HL-60 (cell line): ENCODE measurements around the gene CATSPERB.

DNA sequence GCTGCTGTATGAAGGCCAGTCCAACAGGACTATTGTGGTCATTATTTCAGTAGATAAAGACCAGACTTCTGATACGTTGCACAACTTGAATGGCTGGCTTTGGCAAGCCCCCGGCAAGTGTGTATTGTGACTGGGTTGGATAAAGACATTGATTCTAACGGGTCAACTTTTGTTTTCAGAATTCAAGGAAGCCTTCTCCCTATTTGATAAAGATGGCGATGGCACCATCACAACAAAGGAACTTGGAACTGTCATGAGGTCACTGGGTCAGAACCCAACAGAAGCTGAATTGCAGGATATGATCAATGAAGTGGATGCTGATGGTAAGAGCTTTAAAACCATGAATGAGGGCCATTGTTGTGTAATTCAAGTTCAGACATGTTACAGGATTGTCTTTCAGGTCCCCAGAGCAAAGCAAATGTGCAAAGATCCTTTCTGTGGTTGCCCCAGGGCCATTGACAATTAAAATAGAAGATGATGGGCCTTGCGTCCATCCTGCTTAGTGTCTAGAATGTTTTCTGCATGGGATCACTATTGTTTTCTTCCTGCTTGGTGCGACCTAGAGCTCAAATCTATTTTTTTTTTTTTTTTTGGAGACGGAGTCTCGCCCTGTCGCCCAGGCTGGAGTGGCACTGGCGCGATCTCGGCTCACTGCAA is 4.4 kb downstream of the CALM1 start:
- RRBS: no CpG with 5 or more reads among the region's 12 CpGs

- RRBS: no CpG with 5 or more reads among the region's 2 CpGs
These were observed 75.8 kb downstream of the CALM1 start for GRCh38 chr14:90472625-90473026.

- RRBS: no CpG with 5 or more reads among the region's 40 CpGs
These were observed 125.6 kb downstream of the CALM1 start for GRCh38 chr14:90522091-90523189.

DNA sequence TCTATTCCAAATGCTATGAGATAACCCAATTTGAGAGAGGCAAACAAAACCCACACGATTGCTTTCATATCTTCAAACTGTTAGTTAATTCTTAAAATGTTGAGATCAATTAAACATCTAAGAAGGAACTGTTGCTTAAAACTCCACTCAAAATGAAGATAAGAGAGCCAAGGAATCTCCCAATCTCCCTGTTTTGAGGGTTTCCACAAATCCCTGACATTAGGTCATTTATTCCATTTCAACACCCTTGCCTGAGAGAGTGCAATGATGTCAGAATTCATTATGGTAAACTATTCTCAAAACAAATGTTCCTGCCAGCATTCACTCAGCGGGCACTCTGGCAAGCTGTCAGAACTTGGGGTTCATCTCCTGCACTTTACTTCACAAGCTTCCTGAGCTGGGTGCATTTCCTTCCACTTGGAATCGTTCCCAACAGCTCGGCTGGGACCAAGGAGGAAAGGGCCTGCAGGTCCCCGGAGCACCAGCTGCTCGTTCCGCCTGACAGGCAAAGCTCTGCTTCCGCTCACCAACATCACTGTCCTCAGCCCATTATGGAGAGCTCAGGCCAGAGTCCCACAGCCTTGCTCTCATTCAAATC is 117.8 kb downstream of the TTC7B start:
- RRBS: no CpG with 5 or more reads among the region's 8 CpGs

- RRBS: no CpG with 5 or more reads among the region's 2 CpGs
These were observed 117.7 kb upstream of the TTC7B start for GRCh38 chr14:90933729-90934582.

DNA sequence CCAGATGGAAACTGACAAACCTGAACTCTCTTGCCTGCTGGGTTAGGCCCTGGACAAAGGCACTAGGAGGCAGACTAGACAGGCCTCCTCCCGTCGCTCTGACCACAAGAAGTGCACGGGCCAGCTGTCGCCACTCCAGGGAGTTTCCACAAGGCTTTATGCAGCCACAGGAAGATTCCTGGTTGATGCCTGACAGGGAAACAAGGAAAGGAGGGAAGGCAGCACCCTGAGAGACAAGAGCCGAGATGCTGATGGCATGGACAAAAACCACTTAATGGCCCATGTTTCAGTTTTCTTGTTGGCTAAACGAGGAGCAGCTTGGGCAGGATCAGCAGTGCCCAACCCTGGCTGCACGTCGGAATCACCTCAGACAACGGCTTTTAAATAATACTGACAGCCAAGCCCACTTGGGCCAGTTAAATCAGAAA is 30.1 kb downstream of the CCDC88C start:
- RRBS: no CpG with 5 or more reads among the region's 9 CpGs

- RRBS: no CpG with 5 or more reads among the region's 2 CpGs
These were observed at the start of gene CATSPERB for GRCh38 chr14:91732003-91732468. Gene CATSPERB, minus strand, starts transcription at chr14:91732086.

- RRBS: no CpG with 5 or more reads among the region's 6 CpGs
These were observed 512 bp downstream of the TC2N start for GRCh38 chr14:91866726-91867321.

GRCh38 chr14:91877403-91877852 is 10.1 kb upstream of the TC2N start:
- RRBS: no CpG with 5 or more reads among the region's 12 CpGs

- RRBS: no CpG with 5 or more reads among the region's 8 CpGs
These were observed 16.6 kb upstream of the TC2N start for GRCh38 chr14:91883946-91884404.

GRCh38 chr14:91899013-91899765 is 31.9 kb upstream of the TC2N start:
- RRBS: no CpG with 5 or more reads among the region's 13 CpGs

DNA sequence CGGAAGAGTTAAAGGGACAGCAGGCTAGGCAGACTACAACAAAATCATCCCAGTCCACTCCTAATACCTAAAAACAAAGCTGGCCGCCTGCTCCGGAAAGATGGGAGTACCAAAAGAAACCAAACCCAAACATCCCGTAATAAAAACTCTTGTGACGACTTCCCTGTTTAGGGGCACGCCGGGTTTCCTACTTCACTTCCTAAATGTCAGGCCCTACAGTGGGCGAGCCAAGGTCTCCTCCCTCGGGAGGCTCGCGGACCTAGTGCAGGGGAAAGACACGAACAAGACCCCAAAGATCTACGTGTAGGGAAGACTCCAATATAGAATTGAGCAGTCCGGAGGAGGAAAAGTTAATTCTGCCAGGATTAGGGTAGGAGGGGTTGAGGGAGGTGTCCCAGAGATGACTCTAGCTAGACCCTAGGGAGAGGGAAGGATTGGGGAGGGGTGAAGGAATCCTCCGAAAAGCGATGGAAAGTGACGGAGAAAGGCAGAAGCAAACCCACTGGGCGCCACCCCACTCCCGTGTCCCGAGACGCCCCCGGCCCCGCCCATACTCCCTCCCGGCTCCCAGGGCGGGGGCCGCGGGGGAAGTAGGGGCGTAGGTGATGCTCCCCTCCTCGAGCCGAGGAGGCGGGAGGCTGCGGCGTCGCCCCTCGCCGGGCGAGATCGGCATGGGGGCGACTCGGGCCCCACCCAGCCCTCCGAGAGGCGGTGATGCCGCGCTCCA is 466 bp downstream of the ATXN3 start:
- RRBS: 4% methylated on average over 15 of the region's 44 CpGs

DNA sequence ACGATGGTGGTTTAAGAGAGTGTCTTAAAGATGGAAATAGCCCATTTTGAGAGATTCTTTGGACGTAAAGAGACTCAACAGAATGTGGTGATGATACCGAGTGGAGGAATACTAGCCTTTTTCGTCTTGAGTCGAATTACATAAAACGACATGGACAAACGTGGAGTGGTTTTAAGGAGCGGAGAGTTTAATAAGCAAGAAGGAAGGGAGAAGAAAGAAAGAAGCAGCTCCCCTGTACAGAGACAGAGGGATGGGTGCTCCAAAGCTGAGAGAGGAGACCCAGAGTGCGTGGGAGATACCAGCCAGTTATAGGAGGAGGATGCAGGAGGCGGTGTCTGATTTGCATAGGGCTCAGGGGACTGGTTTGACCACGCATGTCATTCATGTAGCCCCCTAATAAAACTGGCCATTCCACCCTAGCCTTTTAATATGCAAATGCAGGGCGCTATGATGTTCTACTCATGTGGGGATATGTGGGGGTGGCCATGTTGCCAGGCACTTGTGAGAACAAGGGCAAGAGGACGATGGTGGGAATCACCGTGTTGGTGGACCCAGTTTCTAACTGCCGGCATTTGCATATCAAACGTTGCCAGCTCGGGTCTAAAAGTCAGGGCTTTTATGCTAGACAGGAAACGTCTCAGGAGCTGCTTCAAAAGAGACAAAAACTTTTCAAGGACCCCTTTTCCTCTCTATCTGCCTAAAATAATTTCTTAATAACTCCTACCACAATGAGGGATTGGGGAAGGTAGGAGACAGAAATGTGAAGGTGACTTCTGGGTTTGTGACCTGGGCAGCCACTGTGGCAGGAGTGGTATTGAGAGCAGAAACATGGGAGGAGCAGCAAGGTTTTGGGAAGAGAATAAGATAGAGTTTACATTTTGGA is 2.0 kb upstream of the ATXN3 start:
- RRBS: no CpG with 5 or more reads among the region's 18 CpGs

DNA sequence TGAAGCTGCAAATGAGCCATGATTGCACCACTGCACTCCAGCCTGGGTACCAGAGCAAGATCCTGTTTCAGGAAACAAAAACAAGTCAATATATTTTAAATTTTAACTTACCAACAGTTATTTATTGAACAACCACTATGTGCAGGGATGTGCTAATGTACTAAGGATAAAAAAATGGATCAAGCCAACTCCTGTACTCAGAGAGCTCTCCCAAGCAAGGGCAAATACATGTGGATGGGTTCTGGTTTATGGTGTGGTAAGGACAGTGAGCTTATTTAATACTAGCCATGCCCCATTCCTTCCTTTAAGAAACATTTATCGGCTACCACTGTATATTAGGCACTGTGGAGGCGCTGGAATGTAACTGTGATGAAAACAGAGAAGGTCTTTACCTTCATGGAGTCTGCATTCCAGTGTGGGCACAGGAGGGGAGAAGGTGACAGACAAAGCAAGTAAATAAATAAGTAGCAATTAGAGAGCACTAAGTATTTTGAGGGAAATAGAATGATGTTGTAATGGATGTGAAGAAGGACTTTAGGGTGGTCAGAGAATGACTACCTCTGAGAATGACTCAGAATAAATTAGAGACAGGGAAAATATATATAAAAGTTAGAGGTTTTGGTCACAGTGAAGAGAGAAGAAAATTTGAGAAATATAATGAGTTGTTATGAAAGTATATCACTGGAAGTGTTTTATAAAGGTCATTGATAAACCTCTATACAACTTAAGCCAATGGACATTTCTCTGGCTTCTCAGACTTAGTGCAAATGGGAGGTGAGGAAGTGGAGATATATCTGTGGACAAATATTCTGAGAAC is 5.2 kb downstream of the CPSF2 start:
- RRBS: no CpG with 5 or more reads among the region's 2 CpGs

- RRBS: 52% methylated on average over 4 of the region's 26 CpGs
These were observed 68.2 kb upstream of the SLC24A4 start for GRCh38 chr14:92254668-92255309.

- RRBS: no CpG with 5 or more reads among the region's 6 CpGs
These were observed 24.9 kb downstream of the RIN3 start for GRCh38 chr14:92538297-92539054.

GRCh38 chr14:92539305-92540395 is 26.1 kb downstream of the RIN3 start:
- RRBS: no CpG with 5 or more reads among the region's 17 CpGs

DNA sequence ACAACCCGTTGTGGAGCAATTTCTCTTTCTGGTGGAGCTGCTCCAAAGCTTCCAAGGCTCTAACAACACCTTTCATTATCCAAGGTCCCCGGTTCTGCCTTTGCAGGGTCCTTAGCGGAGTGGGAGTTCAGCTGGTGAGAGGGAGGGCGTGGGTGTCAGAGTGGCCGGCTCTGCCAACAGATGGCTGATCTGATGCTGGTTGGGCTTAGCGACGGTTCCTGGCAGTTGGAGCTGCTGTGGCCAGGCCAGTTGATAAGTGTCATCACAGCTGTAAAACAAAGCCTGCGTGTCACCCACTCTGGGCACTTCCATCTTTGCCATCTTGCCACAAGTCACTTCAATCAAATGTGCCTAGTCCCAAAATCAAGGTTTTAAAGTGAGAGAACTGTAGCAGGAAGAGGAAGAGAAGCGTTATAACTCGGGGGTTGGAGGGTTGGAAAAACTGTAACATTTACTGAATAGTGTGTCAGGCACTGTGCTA is 36.3 kb downstream of the RIN3 start:
- RRBS: 35% methylated on average over 4 of the region's 10 CpGs

- RRBS: no CpG with 5 or more reads among the region's 13 CpGs
These were observed 55.0 kb downstream of the RIN3 start for GRCh38 chr14:92568470-92569146.

- RRBS: no CpG with 5 or more reads among the region's 9 CpGs
These were observed 73.3 kb downstream of the RIN3 start for GRCh38 chr14:92586588-92587586.